H1 (cell line): ENCODE measurements around the gene LTK.

DNA sequence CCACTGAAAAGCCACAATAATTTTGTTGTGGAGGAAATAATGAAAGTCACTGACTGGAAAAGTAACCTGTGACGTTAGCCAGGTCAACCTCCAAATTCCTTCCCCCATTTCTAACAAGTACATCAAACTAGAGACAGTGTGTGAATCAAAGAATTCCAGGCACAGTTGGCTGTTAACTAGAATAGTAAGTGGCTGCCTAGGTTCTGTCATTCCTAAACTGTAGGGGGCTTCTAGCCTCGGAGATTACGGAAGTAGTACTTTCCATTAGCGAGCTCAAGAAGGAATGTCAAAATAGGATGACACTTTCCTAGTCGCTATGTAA, 1.1 kb downstream of the INO80 start:
- RRBS = no CpG with 5 or more reads among the region's 5 CpGs
CAGE:
- cytosol, long polyA plus RNA = no peak
- long polyA plus RNA = no peak
- nucleus, long polyA plus RNA = no peak

- RRBS = no CpG with 5 or more reads among the region's 6 CpGs
CAGE:
- cytosol, long polyA plus RNA = no peak
- long polyA plus RNA = no peak
- nucleus, long polyA plus RNA = no peak
These were observed 1.1 kb upstream of the INO80 start for GRCh38 chr15:41117212-41117612.

- RRBS = 1% methylated on average over 15 of the region's 71 CpGs
CAGE:
- cytosol, long polyA plus RNA = start-site peak on the plus strand at chr15:41283965-41284013, 1,022 reads
- long polyA plus RNA = start-site peak on the plus strand at chr15:41284006-41284013, 677 and 714 reads in 2 replicates
- nucleus, long polyA plus RNA = start-site peak on the plus strand at chr15:41284006-41284067, 2,098 reads
These were observed 48.6 kb downstream of the OIP5 start for GRCh38 chr15:41283432-41284457.

DNA sequence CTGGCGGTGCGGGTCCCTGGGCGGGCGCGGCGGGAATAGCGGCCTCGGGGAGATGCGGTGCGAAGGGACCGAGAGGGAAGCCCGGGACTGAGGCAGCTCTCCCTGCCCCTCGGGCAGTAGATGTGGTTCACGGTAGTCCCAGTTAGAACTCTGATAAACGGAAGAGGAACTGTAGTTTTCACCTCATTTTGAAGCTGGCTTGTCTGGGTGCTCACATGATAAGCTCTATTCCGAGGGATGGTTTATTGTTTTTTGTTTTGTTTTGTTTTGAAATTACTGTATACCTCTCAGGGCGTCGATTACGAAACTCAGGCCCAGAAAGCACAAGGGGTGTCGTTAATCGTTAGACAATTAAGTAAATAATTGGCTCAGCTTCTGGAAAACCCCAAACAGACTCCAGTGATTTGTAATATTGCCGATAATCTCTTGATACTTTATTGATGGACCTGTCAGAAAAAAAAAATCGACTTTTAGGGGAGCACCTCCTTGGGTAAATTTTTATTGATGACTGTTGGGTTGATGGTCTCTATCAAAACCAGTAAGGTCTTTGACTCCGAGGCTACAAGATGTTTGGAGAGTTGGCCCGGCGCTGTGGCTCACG, 478 bp downstream of the NUSAP1 start:
- RRBS = 3% methylated on average over 2 of the region's 27 CpGs
CAGE:
- cytosol, long polyA plus RNA = no peak
- long polyA plus RNA = no peak
- nucleus, long polyA plus RNA = no peak

- RRBS = no CpG with 5 or more reads among the region's 6 CpGs
CAGE:
- cytosol, long polyA plus RNA = no peak
- long polyA plus RNA = no peak
- nucleus, long polyA plus RNA = no peak
These were observed 36.0 kb upstream of the ITPKA start for GRCh38 chr15:41457624-41458076.

GRCh38 chr15:41513531-41514119, at the start of gene LTK:
TSS of gene LTK (minus strand) at chr15:41513827.
- RRBS = 9% methylated on average over 12 of the region's 29 CpGs
CAGE:
- cytosol, long polyA plus RNA = no peak
- long polyA plus RNA = no peak
- nucleus, long polyA plus RNA = start-site peak on the minus strand at chr15:41513854-41513866, 12 reads

- RRBS = no CpG with 5 or more reads among the region's 5 CpGs
CAGE:
- cytosol, long polyA plus RNA = no peak
- long polyA plus RNA = no peak
- nucleus, long polyA plus RNA = no peak
These were observed 2.8 kb downstream of the TYRO3 start for GRCh38 chr15:41561784-41562275.

DNA sequence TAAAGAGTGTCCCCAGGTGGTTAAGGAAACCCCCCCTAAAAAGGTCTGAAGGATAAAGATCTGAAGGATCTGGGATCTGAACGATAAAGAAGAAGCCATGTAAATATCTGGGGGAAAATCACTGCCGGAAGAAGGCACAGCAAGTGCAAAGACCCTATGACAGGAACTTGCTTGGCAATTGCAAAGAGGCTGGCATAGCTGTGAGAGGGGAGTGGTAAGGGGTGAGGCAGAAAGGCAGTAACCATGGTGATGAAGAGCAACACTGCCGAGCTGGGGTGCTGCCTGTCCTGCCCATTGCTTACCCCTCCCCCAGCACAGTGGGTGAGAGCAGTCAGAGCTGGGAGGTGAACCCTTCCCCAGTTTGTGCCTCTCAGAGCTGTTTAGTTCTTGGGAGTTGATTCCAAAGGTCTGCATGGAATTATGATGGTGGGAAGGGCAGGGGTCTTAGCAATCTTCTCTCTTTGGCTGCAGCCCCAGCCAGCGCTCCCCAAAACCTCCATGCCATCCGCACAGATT, 8.8 kb downstream of the TYRO3 start:
- RRBS = no CpG with 5 or more reads among the region's 5 CpGs
CAGE:
- cytosol, long polyA plus RNA = no peak
- long polyA plus RNA = no peak
- nucleus, long polyA plus RNA = start-site peak on the plus strand centred at position 347 of the sequence, 73 bp wide, 21 reads

DNA sequence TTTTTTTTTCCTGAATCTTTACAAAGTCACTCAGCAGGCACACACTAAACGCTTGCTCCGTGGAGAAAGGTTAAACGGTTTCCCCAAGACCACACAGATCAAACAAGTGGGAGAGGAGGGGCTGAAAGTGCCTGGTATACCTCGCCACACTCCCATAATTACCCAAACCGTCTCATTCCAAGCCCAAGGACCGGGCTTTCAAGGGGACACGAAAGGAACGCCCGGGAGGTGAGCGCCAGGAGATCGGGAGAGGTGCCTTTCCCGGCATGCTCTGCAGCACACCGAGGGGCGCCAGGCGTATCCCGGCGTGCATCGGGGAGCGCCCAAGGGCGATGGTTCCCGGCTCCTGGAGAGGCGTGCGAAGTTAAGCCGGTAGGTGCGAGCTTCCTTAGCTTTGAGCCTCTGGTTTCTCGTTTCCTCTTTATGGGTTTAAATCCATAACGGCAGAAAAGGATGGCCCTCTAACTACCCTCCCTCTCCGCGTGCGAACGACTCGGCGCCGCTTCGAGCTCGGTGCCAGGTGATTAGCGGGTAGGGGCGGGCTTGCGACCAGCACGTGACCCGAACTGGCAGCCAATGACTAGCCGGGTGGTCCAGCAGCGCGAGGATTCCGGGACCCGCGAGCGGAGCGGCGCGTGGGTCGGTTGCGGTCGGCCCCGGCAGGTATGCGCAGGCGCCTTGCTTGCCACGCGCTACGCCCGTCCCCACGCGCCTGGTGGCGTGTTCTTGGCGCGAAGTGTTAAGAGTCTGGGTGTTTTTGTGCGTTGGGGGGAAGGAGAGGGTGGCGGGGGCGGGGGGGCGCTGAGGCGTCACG, 62.1 kb downstream of the TYRO3 start:
- RRBS = 1% methylated on average over 22 of the region's 72 CpGs
CAGE:
- cytosol, long polyA plus RNA = start-site peak on the plus strand centred at position 199 of the sequence, 274 bp wide, 16 reads; start-site peak on the plus strand centred at position 604 of the sequence, 80 bp wide, 38 reads
- long polyA plus RNA = no peak
- nucleus, long polyA plus RNA = start-site peak on the plus strand centred at position 614 of the sequence, 71 bp wide, 142 reads

- RRBS = under 1% methylated on average over 24 of the region's 99 CpGs
CAGE:
- cytosol, long polyA plus RNA = start-site peak on the plus strand at chr15:41660399-41660445, 58 reads
- long polyA plus RNA = start-site peak on the plus strand at chr15:41660396-41660474, 71 and 58 reads in 2 replicates
- nucleus, long polyA plus RNA = start-site peak on the plus strand at chr15:41660401-41660440, 113 reads
These were observed 101.6 kb downstream of the TYRO3 start for GRCh38 chr15:41660231-41661353.

GRCh38 chr15:41749581-41750684, 24.4 kb upstream of the MAPKBP1 start:
- RRBS = no CpG with 5 or more reads among the region's 2 CpGs
CAGE:
- cytosol, long polyA plus RNA = no peak
- long polyA plus RNA = no peak
- nucleus, long polyA plus RNA = start-site peak on the plus strand at chr15:41750262-41750520, 27 reads

DNA sequence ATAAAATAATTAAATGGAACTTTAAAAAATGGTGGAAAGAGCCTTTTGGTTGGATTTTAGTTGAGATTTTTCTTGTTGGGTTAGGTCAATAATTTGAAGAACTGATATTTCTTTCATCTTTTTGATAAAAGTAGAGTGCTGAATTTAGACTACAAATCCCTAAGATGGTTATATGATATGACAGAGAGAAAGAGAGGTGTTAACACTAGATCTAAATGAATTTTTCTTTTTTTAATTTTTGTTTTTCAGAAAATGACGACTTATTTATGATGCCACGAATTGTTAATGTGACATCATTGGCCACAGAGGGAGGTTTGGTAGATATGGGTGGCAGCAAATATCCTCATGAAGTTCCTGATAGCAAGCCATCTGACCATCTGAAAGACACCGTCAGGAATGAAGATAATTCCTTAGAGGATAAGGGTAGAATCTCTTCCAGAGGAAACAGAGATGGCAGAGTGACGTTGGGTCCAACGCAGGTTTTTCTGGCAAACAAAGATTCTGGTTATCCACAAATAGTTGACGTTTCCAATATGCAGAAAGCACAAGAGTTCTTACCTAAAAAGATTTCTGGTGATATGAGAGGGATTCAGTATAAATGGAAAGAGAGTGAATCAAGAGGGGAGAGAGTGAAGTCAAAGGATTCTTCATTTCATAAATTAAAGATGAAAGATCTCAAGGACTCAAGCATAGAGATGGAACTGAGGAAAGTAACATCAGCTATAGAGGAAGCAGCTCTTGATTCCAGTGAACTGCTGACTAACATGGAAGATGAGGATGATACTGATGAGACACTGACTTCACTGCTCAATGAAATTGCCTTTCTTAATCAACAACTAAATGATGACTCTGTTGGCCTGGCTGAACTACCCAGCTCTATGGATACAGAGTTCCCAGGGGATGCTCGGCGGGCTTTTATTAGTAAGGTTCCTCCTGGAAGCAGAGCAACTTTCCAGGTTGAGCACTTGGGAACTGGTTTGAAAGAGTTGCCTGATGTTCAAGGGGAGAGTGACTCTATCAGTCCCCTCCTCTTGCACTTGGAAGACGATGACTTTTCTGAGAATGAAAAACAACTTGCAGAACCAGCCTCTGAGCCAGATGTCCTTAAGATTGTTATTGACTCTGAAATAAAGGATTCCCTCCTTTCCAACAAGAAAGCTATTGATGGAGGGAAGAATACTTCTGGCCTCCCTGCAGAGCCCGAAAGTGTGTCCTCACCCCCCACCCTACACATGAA, 8.1 kb upstream of the MAPKBP1 start:
- RRBS = no CpG with 5 or more reads among the region's 10 CpGs
CAGE:
- cytosol, long polyA plus RNA = no peak
- long polyA plus RNA = no peak
- nucleus, long polyA plus RNA = no peak

DNA sequence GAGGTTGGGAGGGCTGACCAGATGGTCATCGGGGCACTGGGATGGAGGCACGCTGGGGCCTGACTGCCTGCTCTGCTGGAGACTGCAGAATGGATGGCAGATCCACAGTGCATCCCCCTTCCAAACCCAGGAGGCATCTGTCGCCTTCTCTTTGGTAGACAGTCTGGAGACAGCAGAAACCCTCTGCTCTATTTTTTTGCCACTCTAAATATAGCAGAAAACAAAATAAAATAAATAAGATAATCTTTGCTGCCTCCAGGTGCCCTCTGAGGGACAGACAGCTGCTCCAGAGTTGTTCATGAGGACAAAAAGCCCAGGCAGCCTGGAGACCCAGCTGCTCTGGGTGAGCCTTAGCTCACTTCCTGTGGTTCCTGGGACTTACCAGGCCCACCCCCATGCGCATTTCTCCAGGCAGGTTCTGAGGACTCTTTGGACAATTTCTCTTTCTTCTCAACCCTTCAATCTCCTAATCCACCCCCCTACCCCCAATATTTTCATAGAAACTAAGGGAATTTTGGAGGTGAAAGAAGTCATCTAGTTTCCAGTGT, 6.2 kb upstream of the SPTBN5 start:
- RRBS = no CpG with 5 or more reads among the region's 4 CpGs
CAGE:
- cytosol, long polyA plus RNA = no peak
- long polyA plus RNA = no peak
- nucleus, long polyA plus RNA = no peak

DNA sequence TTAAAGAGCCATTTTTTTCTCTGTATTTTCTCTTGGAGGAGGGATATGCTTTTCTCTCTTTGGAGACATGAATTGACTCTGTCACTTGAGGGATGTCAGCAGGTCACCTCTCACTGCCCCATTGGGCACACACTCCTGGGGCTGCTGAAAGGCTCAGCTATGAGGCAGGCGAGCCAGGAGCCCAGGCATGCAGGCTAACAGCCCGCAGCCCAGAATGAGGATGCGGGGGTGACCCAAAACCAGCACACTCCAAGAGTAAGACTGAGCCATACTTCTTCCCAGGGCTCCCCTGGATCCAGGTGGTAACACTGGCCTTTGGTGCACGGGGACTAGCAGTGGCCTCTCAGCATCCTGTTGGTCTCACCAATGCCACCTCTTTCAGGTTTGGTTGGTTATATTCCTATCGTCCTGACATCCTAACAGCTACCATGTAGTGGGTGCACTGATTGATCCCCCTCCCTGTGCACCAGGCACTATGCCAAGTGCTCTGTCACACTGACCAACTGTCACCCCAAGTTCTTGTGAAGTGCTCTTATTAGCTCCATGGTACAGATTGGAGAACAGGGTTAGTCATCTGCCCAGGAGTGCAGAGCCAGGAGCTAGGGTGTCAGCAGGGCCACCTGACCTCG, 24.7 kb upstream of the SPTBN5 start:
- RRBS = no CpG with 5 or more reads among the region's 6 CpGs
CAGE:
- cytosol, long polyA plus RNA = no peak
- long polyA plus RNA = no peak
- nucleus, long polyA plus RNA = no peak

DNA sequence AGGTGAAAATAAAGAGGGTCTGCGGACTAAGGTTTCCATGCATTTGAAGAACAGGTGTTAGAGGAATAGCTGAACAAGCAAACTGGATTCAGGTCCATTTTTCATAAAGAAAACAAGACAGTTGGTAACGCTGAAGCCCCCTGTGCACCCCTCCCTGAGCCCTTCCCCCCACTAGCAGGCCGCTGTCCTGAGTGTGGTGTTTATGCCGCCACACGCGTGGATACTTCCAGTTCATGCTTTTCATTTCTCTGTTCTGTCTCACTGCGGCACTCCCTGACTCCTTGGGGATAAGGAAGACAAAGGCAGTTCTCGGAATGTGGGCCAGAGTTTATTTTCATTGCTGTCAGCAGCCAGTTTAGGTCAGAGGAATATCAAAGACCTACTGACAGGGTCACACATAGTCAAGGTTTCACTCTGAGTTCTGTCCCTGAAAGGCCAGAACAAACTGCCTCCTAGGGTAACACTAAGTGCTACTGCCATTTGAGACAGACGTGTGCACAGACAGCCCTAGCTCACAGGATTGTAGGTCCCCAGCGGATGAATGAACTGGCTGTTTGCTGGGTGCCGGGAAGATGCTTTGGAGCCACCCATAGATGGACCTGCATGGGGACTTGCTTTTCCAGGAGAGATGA, 27.3 kb upstream of the SPTBN5 start:
- RRBS = no CpG with 5 or more reads among the region's 11 CpGs
CAGE:
- cytosol, long polyA plus RNA = no peak
- long polyA plus RNA = no peak
- nucleus, long polyA plus RNA = no peak

- RRBS = no CpG with 5 or more reads among the region's 16 CpGs
CAGE:
- cytosol, long polyA plus RNA = no peak
- long polyA plus RNA = no peak
- nucleus, long polyA plus RNA = no peak
These were observed 35.1 kb upstream of the SPTBN5 start for GRCh38 chr15:41928552-41929702.

- RRBS = no CpG with 5 or more reads among the region's 9 CpGs
CAGE:
- cytosol, long polyA plus RNA = no peak
- long polyA plus RNA = no peak
- nucleus, long polyA plus RNA = no peak
These were observed 28.1 kb downstream of the EHD4 start for GRCh38 chr15:41944167-41944768.

DNA sequence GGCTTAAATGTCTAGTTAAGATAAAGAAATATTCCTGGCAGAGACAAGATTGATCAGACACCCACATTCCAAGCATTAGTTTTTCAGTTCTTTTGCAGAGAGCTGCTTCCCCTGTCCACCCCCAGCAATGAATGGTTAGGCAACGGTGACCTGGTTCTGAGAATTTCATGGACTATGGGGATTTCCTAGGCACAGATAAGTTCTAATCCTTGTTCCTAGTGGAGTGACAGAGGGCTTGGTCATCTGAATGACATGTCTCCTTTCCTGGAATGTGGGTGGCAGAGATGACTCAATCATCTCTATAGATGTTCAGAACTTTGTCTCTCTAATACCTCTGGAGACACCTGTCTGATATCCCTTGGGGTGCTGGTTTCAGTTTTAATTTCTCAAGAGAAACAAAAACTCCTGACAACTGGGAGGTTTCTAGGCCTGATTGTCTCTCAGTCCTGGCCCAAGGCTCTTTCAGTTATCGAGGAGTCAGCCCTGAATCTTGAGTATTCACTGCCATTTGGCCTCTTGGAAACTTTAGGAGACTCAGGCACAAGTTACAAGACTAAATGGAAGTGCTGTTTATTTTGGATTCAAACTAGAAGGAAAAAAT, 10.4 kb downstream of the PLA2G4E start:
- RRBS = no CpG with 5 or more reads among the region's 2 CpGs
CAGE:
- cytosol, long polyA plus RNA = no peak
- long polyA plus RNA = no peak
- nucleus, long polyA plus RNA = no peak

- RRBS = 9% methylated on average over 13 of the region's 44 CpGs
CAGE:
- cytosol, long polyA plus RNA = no peak
- long polyA plus RNA = no peak
- nucleus, long polyA plus RNA = no peak
These were observed 36.3 kb upstream of the PLA2G4E start for GRCh38 chr15:42056776-42057916.

- RRBS = no CpG with 5 or more reads among the region's 17 CpGs
CAGE:
- cytosol, long polyA plus RNA = no peak
- long polyA plus RNA = no peak
- nucleus, long polyA plus RNA = no peak
These were observed 2.5 kb downstream of the PLA2G4D start for GRCh38 chr15:42091653-42092490.